Renal cortical epithelial cell (primary cell): ENCODE measurements around the gene FBXL5.

- RRBS: no CpG with 5 or more reads among the region's 6 CpGs
Observed at GRCh38 chr4:15033882-15034773, 31.8 kb downstream of the CPEB2 start.

- RRBS: no CpG with 5 or more reads among the region's 14 CpGs
Observed at GRCh38 chr4:15479134-15480437, 9.9 kb downstream of the CC2D2A start.

DNA sequence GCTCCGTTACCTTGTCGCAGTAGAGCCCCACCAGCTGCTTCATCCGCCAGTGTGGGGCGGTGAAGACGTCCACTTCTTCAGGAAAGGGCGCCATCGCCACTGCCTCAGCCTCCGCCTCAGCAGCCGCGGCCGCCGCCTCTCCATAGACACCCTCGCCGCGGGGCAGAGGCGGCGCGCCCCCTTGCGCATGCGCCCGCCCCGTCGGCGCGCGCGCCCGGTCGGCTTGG, at the start of gene FBXL5:
TSS of gene FBXL5 (minus strand) at position 164 of the 227 bp plus-strand sequence.
- RRBS: no CpG with 5 or more reads among the region's 29 CpGs

- RRBS: no CpG with 5 or more reads among the region's 8 CpGs
Observed at GRCh38 chr4:16025229-16025760, 58.5 kb downstream of the PROM1 start.

DNA sequence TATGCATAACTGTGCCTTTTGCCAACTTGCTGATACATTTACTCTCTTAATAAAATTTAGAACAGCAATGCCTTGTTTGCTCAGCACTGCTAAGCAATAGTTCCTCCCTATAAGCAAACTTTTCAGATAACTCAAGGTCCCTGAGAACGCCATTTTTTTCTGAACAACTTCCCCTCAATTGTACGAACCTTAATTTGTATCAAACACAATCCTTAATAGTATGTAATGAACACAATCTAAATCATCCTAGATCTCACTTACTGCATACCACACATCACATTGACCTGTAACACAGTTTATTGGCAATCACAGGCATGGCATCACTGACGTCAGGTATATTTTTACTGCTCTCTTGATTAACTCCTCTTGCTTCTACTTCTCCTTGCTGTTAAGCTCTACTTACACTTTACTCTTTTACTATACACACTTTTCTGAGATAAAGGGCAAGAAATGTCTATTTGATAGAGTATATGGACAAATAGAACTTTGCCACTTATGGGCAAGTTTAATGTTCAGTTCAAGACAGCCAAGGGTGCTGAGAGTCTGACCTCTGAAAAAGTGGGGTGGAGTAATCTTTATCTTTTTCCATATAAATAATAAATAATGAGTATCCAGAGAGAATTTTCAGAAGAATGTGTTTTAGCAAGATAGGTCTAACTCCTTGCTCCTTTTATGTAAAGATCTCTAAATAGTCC, 66.9 kb downstream of the TAPT1 start:
- RRBS: no CpG with 5 or more reads among the region's 3 CpGs

DNA sequence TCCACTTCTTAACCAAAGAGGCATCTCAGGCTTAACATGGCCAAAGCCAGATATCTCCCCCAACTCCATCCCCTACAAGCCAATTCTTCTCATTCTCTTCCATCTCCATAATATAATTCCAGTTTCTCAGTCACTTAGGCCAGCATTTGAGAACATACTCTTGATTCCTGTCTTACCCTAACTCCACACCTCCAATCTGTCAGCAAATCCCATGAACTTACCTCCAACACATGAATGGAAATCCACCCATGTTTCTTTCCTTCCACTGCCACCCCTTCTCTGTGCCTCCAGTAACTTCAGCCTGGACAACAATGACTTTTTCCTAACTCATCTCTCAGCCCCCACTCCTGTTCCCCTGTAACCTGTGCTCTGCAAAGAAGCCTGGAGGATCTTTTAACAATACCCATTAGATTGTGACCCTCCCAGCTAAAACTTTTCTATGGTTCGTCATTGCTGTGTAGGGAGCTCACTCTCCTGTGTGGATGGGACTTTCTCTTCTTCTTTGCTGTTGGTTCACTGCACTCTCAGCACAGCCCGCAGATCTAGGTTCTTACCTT, 126.9 kb downstream of the LDB2 start:
- RRBS: no CpG with 5 or more reads among the region's 2 CpGs

GRCh38 chr4:16900618-16900846, 2.1 kb upstream of the LDB2 start:
- RRBS: no CpG with 5 or more reads among the region's 2 CpGs

- RRBS: no CpG with 5 or more reads among the region's 6 CpGs
Observed at GRCh38 chr4:17166747-17167498, 268.5 kb upstream of the LDB2 start.

- RRBS: no CpG with 5 or more reads among the region's 3 CpGs
Observed at GRCh38 chr4:17510034-17510687, 1.7 kb downstream of the QDPR start.

DNA sequence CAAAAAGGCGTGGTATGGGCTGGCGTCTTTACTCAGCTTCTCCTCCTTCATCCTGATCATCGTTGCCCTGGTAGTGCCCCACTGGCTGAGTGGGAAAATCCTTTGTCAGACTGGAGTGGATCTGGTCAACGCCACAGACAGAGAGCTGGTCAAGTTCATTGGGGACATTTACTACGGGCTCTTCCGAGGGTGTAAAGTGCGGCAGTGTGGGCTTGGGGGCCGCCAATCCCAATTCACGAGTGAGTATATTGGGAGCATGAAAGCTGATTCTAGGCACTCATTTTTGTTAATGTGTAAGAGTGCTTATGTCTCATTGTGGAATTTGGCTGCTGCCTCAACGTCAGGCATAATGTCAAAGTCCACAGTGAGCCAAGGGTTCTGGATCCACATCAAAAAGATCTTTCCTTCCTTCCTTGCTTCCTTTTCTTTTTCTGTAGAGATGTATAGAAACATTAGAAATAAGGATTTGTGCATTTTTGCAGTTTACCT, 360 bp downstream of the CLRN2 start:
- RRBS: no CpG with 5 or more reads among the region's 10 CpGs

GRCh38 chr4:17926386-17926904, 95.1 kb downstream of the LCORL start:
- RRBS: no CpG with 5 or more reads among the region's 5 CpGs

- RRBS: no CpG with 5 or more reads among the region's 2 CpGs
Observed at GRCh38 chr4:20110182-20110613, 141.5 kb upstream of the SLIT2 start.

DNA sequence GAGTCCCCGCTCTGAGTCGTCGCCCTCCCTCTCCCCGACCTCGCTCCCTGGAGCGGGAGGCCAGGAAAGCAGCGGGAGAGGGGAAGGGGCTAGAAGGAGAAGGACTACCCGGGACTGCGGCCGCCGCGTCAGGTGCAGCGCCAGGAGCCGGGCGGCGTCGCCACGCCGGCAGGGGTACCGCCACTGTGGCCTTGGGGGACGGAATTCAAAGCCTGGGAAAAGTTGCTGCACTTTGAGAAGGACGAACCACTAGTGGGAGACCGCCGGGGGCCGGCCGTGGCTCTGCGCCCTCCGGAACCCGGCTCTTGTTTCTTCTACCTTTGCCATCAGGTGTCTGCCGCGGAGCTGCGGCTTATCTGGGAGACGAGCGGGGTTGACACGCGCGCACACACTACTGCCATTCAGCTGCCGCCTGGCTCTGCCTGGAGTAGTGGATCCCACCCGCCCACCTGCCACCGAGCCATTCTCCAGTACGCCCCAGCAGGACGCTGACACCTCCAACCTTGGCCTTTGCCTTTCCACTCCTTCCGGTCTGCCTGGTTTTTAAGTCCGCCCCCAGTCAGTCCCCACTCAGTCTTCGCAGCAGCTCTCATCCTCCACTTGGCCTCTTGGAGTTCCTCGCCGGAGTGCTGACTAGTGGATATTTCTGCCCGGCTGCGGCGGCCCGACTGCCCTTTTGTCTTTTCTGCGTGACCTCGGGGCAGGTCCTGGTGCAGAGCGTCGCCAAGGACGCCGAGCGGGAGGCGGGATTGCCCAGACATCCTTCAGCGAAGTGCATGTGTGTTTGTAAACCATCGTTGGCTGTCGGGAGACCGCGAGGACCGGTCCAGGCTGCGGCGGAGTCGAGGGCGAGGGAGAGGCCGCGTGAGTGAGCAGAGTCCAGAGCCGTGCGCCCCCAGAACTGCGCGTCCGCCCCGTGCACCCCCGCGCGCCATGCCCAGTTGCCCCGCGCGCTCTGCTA, 893 bp downstream of the SLIT2 start:
- RRBS: 2% methylated on average over 18 of the region's 83 CpGs

- RRBS: no CpG with 5 or more reads among the region's 11 CpGs
Observed at GRCh38 chr4:22504153-22504965, 11.5 kb downstream of the ADGRA3 start.

DNA sequence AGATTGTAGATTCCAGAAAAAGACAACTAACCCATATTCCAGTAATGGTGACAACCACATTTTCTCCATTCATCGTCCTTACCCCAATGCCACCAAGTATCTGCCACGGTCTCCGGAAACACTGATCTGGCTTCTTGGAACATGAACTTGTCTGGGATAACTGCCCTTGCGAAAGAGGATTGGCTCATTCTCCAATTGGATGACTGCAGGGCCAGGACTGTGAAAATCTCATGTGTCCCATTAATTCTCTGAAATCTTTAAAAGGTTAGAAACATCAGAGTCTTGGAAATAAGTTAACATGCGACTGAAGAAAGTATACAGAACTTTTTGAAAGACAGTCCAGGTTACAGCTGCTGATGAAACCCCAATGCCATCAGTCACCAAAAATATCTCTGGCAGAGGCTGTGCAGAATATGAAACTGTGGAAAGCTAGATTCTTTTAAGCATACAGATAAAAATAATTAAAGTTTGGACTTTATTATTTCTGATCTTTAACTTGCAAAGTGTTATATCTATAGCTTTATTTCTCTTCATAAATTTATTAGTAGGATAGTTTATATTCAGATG, 496.9 kb downstream of the PPARGC1A start:
- RRBS: no CpG with 5 or more reads among the region's 5 CpGs

GRCh38 chr4:23718096-23718382, 171.8 kb downstream of the PPARGC1A start:
- RRBS: no CpG with 5 or more reads among the region's 5 CpGs

- RRBS: no CpG with 5 or more reads among the region's 7 CpGs
Observed at GRCh38 chr4:23875048-23875723, 14.7 kb downstream of the PPARGC1A start.

DNA sequence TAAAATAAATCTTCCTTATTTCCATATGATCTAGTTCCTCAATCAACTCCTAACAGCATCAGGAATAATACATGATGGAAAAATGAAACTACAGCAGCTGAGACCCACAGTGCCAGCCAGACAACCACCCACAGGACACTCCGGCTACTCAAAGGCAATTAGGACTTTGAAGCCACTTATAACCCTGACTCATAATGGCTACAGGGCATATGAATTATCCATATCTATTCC, 1.6 kb downstream of the PPARGC1A start:
- RRBS: no CpG with 5 or more reads among the region's 1 CpG

DNA sequence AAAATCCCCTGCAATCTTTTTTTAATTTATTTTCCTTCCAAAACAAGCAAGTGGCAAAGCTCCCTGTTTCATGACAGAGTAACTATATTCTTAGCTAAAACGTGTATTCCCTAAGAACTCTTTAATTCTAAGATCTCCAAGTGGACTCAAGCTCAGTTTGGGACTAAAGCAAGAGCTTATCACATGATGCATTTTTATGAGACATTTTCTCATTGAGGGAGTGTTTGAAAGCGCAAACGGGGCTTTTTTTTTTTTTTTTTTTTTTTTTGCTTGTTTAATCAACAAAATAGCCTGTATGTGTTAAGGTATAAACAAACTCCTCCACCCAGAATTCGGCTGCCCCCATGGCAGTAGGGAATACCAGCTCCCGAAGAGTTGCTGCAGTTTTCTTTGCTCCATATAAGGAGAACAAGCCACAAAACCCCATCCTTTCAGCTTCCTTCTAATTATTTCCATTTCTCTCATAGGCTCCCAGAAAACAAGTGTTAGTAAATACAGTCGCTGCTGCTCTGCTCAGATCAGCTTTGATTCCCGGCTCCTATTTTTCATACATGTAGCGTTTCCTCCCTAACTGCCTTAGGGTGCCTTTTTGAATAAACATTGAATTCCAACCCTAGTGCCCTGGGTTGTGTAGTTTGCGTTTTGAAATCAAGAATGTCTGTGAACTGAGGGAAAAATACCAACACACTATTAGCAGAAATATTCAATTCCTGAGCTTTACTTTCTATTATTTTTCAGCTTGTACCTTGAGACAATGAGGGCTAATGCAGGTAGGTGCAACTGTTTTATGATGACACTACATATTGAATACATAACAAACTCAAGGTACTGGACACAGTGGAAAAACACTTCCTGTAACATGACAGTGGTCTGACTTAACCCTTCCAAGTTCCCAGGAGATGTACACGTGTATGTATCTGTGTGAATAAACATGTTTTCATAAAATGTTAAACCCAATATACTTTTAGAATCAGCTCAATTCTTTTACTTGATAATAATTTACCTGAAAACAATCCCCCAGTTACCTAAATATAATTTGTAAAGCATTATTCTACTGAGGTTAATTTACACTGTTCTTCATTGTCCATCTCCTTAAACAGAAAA, 865 bp upstream of the PPARGC1A start:
- RRBS: no CpG with 5 or more reads among the region's 10 CpGs

DNA sequence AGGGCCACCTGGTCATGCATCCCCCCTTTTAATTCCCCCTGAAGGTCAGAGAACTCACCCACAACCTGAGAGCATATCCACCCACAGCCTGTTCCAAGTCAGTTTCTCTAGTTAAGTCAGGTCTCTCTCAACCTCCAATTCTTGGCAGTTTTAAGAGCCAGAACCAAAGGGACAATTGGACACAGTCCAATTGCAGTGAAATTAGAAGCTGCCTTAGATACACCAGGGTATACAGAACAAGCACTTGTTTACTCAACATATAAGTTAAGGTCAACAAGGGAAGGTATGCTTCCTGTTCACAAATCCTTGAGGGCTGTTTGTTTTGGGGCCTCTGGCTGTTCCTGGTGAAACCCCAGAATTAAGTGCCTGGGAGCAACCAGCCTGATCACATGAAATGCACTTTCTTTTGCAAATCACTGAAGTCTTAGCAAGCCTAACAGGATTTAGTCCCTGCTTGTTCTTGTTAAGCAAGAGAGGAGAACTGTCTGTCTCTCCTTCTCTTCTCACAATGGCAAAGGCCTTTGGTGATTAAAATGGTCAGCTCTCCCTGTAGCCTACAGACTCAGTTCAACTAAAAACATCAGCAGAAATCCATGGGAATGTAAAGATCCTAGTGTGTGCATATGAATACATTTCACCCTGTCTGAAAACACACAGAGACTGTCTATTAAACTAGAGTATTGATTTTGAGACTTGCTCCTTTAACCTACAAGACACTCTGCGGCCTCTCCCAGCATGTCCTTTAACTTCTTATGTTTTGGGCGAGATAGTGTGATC, 248.5 kb upstream of the PPARGC1A start:
- RRBS: no CpG with 5 or more reads among the region's 2 CpGs